Endothelial cell of umbilical vein (primary cell): Measurements from ENCODE around the gene TMOD2.

- PRO-cap: no peak
CAGE:
- cytosol, long polyA minus RNA: no peak
- cytosol, long polyA plus RNA: no peak
- long polyA plus RNA: no peak
- nucleus, long polyA minus RNA: no peak
- nucleus, long polyA plus RNA: no peak
Observed at GRCh38 chr15:49793773-49794377, 173.0 kb downstream of the DTWD1 start.

DNA sequence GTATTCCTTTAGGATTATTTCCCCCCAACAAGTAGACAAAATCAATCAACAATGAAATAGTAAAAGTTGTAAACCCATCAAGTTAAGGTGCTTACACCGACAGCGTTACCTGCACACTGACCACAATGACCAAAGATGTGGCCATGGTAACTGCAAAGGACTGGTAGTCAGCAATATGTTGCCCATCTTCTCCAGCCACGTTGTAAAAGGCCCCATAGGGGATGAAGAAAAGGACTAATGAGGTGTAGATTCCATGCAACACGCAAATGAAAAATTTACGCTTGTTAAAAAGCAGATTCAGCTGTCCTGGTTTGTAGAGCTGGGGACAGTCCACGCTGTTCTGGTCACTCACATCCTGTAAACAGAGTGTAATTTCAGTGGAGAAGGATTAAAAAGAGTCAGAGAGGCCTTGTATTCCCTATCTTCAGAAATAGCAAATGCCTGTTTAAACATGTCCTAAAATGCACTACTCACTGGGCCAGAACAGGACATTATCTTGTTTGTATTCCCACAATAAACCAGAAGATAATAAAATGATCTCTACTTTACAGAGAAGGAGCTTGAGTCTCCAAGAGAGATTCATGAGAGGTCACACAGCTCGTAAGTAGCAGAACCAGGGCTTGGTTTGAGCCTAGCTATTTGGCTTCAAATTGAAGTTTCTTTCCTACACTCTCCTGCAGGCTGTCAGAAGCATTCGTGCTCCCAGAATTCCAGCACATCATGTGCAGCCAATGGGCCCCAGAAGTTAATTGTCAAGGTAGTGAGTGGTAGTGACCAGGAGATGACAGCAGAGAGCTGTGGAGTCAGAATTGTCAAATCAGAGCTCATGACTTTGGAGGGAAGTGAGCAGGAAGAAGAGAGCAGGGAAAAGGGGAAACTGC is 242.6 kb downstream of the ATP8B4 start:
- PRO-cap: no peak
CAGE:
- cytosol, long polyA minus RNA: no peak
- cytosol, long polyA plus RNA: no peak
- long polyA plus RNA: no peak
- nucleus, long polyA minus RNA: no peak
- nucleus, long polyA plus RNA: no peak

DNA sequence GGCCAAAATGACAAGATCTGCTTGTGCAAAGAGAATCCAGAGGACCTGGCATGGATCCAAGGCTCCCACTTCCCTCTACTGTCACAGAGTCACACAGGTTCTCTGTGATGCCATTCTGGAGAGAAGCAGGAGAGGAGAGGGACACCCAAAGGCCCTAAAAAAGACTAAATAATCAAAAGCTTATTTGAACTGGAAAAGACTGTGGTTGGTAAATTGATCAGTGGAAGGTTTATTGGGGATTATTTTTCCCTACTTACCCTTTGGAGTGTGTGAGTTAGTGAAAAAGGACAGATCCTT is 9.4 kb upstream of the ATP8B4 start:
- PRO-cap: no peak
CAGE:
- cytosol, long polyA minus RNA: no peak
- cytosol, long polyA plus RNA: no peak
- long polyA plus RNA: no peak
- nucleus, long polyA minus RNA: no peak
- nucleus, long polyA plus RNA: no peak

DNA sequence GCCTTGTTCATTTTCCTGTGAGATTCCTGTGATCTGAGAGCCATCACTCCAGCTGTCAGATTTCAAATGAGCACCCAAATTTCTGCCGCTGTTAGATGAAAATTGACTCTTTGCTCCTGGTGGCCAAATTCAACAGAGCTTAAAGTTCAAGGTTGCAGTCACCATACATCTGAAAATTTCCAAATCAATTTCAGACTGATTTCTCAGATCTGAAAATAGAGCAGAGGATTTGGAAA is 16.6 kb downstream of the HDC start:
- PRO-cap: no peak
CAGE:
- cytosol, long polyA minus RNA: no peak
- cytosol, long polyA plus RNA: no peak
- long polyA plus RNA: no peak
- nucleus, long polyA minus RNA: no peak
- nucleus, long polyA plus RNA: no peak

- PRO-cap: no peak
CAGE:
- cytosol, long polyA minus RNA: no peak
- cytosol, long polyA plus RNA: no peak
- long polyA plus RNA: no peak
- nucleus, long polyA minus RNA: no peak
- nucleus, long polyA plus RNA: no peak
Observed at GRCh38 chr15:50351398-50352279, 3.4 kb downstream of the GABPB1 start.

GRCh38 chr15:50352889-50353268 is 2.1 kb downstream of the GABPB1 start:
- PRO-cap: no peak
CAGE:
- cytosol, long polyA minus RNA: no peak
- cytosol, long polyA plus RNA: no peak
- long polyA plus RNA: no peak
- nucleus, long polyA minus RNA: no peak
- nucleus, long polyA plus RNA: no peak

- PRO-cap: bidirectional peak, plus-strand start at chr15:50354092, minus-strand start at chr15:50353954
CAGE:
- cytosol, long polyA minus RNA: no peak
- cytosol, long polyA plus RNA: no peak
- long polyA plus RNA: no peak
- nucleus, long polyA minus RNA: start-site peak on the plus strand at chr15:50354031-50354092, 53 reads
- nucleus, long polyA plus RNA: no peak
Observed at GRCh38 chr15:50353860-50354629, 953 bp downstream of the GABPB1 start.

DNA sequence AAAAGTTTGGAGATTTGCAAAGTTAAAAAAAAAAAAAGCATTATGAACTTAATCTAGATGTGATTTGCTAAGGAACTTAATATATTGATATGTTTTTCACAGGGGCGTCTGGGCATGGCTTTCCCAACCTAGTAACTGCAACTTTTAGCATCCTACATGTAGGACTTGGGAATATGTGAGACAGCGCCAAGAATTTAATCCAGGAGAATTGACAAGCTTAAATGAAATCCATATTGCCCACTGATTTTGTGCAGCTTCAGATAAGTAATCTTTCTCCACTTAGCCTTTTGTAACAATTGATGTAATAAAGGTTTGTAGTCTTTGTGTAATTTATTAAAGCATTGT is 972 bp upstream of the GABPB1 start:
- PRO-cap: unidirectional peak, minus-strand start at position 144 of the sequence
CAGE:
- cytosol, long polyA minus RNA: no peak
- cytosol, long polyA plus RNA: no peak
- long polyA plus RNA: no peak
- nucleus, long polyA minus RNA: no peak
- nucleus, long polyA plus RNA: no peak

DNA sequence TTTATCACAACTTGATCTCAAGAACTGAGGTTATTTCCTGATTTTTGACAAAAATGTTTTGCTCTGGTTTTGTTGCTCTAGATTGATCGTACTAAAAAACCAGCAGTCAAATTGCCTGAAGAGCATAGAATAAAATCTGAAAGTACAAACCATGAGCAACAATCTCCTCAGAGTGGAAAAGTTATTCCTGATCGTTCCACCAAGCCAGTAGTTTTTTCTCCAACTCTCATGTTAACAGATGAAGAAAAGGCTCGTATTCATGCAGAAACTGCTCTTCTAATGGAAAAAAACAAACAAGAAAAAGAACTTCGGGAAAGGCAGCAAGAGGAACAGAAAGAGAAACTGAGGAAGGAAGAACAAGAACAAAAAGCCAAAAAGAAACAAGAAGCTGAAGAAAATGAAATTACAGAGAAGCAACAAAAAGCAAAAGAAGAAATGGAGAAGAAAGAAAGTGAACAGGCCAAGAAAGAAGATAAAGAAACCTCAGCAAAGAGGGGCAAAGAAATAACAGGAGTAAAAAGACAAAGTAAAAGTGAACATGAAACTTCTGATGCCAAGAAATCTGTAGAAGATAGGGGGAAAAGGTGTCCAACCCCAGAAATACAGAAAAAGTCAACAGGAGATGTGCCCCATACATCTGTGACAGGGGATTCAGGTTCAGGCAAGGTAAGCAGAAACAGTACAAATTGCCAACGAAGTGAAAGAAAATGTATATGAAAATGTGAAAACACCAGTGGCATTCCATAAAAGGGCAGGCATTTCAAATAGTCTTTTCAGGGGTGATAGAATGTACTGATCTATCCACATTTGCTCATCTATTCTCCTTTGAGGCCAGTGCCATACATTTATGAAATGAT is 57.4 kb downstream of the USP8 start:
- PRO-cap: no peak
CAGE:
- cytosol, long polyA minus RNA: start-site peak on the minus strand centred at position 144 of the sequence, 94 bp wide, 20 reads
- cytosol, long polyA plus RNA: no peak
- long polyA plus RNA: no peak
- nucleus, long polyA minus RNA: no peak
- nucleus, long polyA plus RNA: no peak

- PRO-cap: no peak
CAGE:
- cytosol, long polyA minus RNA: no peak
- cytosol, long polyA plus RNA: no peak
- long polyA plus RNA: no peak
- nucleus, long polyA minus RNA: no peak
- nucleus, long polyA plus RNA: no peak
Observed at GRCh38 chr15:50536969-50537526, 9.4 kb downstream of the USP50 start.

DNA sequence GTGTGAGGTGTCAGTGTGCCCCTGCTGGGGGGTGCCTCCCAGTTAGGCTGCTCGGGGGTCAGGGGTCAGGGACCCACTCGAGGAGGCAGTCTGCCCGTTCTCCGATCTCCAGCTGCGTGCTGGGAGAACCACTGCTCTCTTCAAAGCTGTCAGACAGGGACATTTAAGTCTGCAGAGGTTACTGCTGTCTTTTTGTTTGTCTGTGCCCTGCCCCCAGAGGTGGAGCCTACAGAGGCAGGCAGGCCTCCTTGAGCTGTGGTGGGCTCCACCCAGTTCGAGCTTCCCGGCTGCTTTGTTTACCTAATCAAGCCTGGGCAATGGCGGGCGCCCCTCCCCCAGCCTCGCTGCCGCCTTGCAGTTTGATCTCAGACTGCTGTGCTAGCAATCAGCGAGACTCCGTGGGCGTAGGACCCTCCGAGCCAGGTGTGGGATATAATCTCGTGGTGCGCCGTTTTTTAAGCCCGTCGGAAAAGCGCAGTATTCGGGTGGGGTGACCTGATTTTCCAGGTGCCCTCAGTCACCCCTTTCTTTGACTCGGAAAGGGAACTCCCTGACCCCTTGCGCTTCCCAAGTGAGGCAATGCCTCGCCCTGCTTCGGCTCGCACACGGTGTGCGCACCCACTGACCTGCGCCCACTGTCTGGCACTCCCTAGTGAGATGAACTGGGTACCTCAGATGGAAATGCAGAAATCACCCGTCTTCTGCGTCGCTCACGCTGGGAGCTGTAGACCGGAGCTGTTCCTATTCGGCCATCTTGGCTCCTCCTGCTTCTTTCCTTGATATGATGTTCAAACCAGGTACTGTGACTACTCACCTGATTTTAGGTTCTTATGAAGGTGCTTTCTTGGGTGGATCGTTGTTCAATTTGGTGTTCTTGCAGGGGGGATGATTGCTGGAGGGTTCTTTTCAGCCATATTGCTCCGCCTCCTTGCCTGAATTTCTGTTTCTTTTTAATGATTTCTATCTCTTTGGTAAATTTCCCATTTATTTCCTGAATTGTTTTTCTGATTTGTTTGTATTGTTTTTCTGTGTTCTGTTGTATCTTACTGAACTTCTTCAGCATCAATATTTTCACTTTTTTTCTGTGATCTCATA is 57.5 kb downstream of the TNFAIP8L3 start:
- PRO-cap: no peak
CAGE:
- cytosol, long polyA minus RNA: no peak
- cytosol, long polyA plus RNA: no peak
- long polyA plus RNA: no peak
- nucleus, long polyA minus RNA: no peak
- nucleus, long polyA plus RNA: no peak

DNA sequence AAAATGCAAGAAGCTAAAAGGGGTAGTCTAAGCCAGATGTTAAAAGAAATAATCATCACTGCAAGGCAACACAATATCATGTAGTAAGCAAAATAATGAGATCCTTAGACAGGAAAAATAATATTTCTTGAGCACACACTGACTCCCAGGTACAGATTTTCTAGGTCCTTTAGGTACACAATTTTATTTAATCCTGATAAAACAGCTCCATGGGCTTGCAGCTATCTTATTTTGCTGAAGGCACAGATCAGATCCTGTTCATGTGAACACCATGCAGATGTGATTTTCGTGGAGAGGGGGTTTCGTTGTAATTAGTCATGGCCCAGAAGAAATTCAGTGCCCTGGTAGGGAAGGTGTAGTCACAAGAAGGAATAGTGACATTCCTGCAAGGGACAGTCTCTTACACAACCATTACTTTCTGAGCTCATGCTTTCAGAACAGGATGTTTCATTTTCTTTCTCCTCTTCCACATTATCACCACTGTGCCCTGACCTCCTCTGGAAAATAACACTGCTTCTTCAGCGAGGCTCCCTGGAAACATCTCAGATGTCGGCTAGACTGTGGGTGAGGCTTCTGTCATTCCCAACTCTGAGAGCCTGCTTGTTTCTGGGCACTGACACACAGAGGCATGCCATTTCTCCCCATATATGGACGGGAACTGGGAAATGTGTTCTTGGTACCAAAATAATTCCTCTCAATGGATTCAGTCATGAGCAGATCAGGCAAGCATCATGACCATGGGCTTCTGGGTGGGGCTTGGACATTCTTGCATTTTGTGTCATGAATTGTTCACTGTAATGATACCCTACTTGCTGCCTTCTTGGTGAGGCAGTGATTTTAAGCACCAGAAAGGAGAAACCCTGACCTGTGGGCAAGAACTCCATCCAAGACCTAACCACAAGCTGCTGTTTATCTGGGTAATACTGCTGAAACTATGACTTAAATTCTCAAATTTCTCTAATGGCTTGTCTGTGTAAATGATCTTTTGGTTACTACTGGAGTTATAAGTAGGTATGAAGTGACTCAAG is 14.2 kb upstream of the TNFAIP8L3 start:
- PRO-cap: no peak
CAGE:
- cytosol, long polyA minus RNA: no peak
- cytosol, long polyA plus RNA: no peak
- long polyA plus RNA: no peak
- nucleus, long polyA minus RNA: no peak
- nucleus, long polyA plus RNA: no peak

- PRO-cap: no peak
CAGE:
- cytosol, long polyA minus RNA: no peak
- cytosol, long polyA plus RNA: no peak
- long polyA plus RNA: no peak
- nucleus, long polyA minus RNA: no peak
- nucleus, long polyA plus RNA: no peak
Observed at GRCh38 chr15:51160047-51160317, 65.3 kb upstream of the TNFAIP8L3 start.

GRCh38 chr15:51172208-51172667 is 77.5 kb upstream of the TNFAIP8L3 start:
- PRO-cap: no peak
CAGE:
- cytosol, long polyA minus RNA: no peak
- cytosol, long polyA plus RNA: no peak
- long polyA plus RNA: no peak
- nucleus, long polyA minus RNA: no peak
- nucleus, long polyA plus RNA: no peak

DNA sequence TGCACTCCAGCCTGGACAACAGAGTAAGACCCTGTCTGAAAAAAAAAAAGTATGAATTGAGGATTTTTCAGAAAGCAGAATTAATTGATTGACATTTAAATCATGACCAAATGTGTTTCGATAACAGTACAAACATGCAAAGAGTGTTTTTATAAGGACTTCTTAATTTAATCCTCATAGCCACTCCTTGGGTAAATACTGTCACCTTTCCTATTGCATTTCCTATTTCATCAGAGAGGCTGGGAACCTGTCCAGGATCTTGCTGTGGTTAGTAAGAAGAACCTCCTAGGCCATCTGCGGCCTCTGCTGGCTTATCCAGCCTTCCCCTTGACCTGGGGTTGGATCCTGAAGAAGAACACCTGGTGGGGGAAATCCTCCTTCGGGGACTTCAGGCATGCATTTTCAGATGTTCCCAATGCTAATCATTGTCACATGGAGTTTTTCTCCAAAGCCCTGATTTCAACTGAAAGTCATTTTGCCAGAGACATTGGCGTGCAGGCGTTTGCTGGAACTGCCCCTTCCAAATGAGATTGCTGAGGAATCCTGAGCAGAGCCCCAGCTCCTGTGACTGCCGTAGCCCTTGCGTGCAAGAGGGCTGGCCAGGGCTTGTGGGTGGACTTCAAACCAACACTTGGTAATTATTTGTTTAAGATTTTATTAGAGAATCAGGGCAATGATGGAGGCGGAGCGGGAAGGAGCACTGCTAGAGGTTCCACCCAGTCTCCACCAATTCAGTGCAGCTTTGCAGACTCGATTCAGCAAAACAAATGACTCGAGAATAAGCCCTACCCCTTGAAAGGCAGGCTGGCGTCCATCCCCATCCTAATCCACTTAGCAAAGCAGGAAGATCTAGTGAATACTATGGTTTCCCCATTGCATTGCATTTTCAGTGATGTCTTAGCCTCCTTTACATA is 25.6 kb downstream of the GLDN start:
- PRO-cap: no peak
CAGE:
- cytosol, long polyA minus RNA: no peak
- cytosol, long polyA plus RNA: no peak
- long polyA plus RNA: no peak
- nucleus, long polyA minus RNA: no peak
- nucleus, long polyA plus RNA: no peak

DNA sequence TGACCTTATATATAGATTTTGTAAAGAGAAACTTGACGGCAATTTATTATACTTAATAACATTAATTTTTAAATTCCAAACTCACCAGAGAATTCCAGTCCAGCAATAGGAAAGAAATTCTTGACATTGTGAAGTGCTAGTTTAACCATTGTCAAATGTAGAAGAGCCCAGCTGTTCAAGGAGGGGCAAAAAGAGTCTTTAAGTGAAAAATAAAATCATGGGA is 123.9 kb downstream of the GLDN start:
- PRO-cap: no peak
CAGE:
- cytosol, long polyA minus RNA: no peak
- cytosol, long polyA plus RNA: no peak
- long polyA plus RNA: no peak
- nucleus, long polyA minus RNA: no peak
- nucleus, long polyA plus RNA: no peak

- PRO-cap: no peak
CAGE:
- cytosol, long polyA minus RNA: no peak
- cytosol, long polyA plus RNA: no peak
- long polyA plus RNA: no peak
- nucleus, long polyA minus RNA: no peak
- nucleus, long polyA plus RNA: no peak
Observed at GRCh38 chr15:51619249-51620260, 3.0 kb downstream of the DMXL2 start.

GRCh38 chr15:51726145-51726791 is 11.2 kb downstream of the LYSMD2 start:
- PRO-cap: no peak
CAGE:
- cytosol, long polyA minus RNA: no peak
- cytosol, long polyA plus RNA: no peak
- long polyA plus RNA: no peak
- nucleus, long polyA minus RNA: no peak
- nucleus, long polyA plus RNA: no peak

DNA sequence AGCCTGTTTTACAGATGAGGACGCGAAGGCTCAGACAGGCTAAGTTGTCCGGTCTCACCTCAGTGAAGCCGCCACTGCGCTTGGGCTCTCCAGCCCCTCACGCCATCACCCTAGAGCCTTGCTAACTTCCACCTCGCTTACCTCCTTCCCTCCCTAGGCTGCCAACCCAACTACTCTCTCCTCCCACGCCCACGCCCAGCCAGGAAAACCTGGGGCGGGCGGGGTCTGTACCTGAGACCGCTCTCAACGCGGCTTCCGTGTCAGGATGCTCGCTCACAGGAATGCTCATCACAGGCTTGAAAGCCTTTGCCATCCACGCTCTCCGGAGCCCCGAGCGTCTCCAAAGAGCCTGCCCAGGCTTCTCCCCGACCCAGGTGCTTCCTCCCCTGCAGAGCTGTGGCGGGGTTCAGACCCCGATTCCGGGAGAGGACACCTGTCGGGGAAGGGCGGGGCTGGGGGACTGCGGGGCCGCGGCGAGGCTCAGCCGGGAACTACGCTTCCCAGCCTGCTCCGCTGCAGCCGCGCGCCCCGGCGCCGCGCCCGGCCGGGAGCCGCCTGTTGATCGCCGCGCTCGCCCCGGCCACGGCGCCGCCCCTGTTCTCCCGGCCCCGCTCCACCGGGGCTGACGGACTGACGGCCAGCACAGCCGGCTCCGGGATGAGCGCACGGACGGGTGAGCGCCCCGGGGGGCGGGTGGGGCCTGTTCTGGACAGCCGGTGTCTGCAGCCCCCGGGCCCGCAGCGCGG is at the start of gene TMOD2:
Gene TMOD2, plus strand, starts transcription at position 558 of the 746 bp plus-strand sequence.
- PRO-cap: no peak
CAGE:
- cytosol, long polyA minus RNA: no peak
- cytosol, long polyA plus RNA: no peak
- long polyA plus RNA: no peak
- nucleus, long polyA minus RNA: start-site peak on the plus strand centred at position 577 of the sequence, 47 bp wide, 10 reads
- nucleus, long polyA plus RNA: no peak

- PRO-cap: no peak
CAGE:
- cytosol, long polyA minus RNA: no peak
- cytosol, long polyA plus RNA: no peak
- long polyA plus RNA: no peak
- nucleus, long polyA minus RNA: no peak
- nucleus, long polyA plus RNA: no peak
Observed at GRCh38 chr15:51751786-51752691, 642 bp downstream of the TMOD2 start.